Foreskin keratinocyte (primary cell): Measurements from ENCODE around the genes TCF7 and PCBD2.

- RAMPAGE, total RNA: no peak
These were observed 52.3 kb downstream of the HSPA4 start for GRCh38 chr5:133104079-133104552.

- RAMPAGE, total RNA: no peak
These were observed 48.9 kb upstream of the VDAC1 start for GRCh38 chr5:134053647-134054133.

- RAMPAGE, total RNA: no peak
These were observed at the start of gene TCF7 for GRCh38 chr5:134114124-134115092. Gene TCF7, plus strand, starts transcription at chr5:134114681.

DNA sequence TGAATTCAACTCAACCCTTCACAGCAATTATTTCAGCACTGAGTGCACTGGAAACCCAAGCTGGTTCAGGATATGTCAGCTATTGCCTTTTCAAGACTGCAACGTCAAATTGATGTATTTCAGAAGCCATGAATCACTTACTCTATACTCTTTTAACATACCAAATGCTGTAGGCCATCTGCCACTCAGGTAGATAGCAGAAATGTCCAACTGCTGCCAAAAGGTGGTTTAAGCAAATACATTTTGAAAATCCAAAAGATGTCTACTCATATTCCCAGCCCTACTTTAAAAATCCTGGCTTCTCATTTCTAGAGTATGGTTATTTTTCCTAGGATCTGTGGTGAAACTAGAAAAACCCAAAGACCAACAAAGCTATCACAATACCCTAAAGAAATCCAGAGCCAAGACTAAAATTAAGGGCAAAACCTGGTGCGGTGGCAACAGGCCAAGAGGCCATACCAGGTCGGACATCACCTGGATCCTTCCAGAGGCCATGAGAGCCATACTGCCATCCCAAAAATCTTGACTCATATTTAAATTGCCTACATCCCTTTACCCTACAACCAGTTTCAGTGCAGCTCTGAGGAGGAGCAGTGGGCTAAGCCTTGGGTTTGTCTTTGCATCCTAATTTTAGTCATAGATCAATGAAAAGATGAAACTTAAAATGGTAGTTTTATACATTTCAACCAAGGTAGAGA lies 14.4 kb upstream of the SKP1 start:
- RAMPAGE, total RNA: no peak

DNA sequence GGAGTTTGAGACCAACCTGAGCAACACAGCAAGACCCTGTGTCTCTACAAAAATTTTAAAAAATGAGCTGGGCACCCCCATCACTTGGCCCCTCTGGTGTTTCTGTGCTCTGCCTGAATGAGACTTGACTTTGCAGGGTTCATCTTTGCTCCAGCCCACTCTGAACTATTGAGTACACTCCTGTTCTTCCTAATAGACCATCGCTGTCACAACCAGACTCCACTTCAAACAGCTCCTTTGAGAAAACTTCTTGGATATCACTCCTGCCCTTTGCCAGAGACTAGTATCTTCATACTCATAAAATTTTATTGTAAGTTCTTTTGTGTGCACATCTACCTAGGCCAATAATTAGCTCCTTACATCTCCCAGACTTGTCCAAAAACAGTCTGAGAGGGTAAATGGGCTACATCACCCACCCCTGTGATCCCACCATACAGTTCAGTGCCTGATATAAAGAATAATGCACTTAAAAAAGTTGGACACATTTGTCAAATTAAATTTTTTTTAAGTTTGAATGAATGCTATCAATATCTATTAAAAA lies 24.5 kb upstream of the SKP1 start:
- RAMPAGE, total RNA: no peak

- RAMPAGE, total RNA: no peak
These were observed 22.7 kb downstream of the PPP2CA start for GRCh38 chr5:134202832-134203922.

DNA sequence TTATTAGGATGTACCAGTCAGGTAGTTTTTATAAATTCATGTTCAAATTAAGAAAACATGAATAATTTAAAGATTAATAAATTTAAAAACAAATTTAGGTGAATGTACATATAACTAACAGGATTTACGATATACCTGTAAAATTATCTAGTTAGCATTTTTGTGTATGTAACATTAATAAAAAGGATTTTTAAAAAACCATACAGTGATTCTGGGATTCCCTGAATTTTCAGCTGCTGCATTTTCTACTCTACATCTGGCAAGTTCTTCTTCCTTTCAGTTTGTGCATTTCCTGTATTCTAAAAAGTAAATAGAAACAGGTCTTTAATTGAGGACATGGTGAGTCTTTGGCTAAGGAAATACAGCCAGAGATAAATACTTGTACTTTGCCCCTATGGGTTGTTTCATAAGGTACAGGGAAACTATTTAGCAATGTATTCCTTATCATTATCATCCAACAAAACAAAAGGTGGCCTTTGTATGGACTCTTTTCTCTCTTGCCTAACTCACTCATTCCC lies 67.5 kb downstream of the CDKL3 start:
- RAMPAGE, total RNA: no peak

- RAMPAGE, total RNA: no peak
These were observed 16.3 kb downstream of the JADE2 start for GRCh38 chr5:134541780-134542127.

GRCh38 chr5:134555785-134556442 lies 30.4 kb downstream of the JADE2 start:
- RAMPAGE, total RNA: no peak

DNA sequence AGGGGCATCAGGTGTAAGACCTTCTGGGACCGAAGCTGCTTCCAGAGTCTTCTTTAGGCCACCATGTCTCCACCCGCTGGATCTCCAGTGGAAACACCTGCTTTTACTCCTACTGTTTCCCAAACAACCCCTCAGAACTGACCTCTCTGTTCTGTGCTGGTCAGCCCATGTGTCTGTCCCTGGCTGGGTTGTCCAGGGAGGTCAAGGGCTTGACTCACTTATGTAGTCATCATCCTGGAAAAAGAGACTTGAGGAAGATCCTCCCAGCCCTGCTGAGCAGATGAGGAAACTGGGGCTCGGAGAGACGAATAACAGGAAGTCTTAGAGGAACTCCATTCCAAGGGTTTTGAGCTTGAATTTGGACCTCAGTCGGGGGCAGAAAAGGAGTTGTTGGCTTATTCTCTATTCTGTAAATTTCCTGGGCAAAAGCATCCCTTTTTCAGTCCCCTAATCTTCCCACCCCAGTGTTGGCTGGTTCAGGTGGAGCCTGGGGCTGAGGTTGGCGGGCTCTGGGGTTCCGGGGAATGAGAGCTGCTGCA lies 42.6 kb downstream of the JADE2 start:
- RAMPAGE, total RNA: no peak

DNA sequence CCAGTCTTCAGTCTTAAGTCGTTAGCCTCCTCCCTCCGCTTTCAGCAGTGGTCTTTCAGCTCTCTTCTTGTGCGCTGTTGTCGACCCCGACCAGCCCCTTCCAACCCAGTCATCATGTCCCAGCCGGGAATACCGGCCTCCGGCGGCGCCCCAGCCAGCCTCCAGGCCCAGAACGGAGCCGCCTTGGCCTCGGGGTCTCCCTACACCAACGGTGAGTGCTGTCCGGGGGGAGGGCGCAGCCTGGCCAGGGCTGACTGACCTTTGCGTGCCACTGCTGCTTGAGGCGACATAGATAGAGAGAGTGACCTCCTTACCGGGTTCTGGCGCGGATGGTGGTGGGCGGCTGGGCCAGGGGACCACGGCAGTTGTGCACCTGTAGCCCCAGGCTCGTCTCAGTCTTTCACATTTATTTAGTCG lies 386 bp downstream of the SEC24A start:
- RAMPAGE, total RNA: no peak

DNA sequence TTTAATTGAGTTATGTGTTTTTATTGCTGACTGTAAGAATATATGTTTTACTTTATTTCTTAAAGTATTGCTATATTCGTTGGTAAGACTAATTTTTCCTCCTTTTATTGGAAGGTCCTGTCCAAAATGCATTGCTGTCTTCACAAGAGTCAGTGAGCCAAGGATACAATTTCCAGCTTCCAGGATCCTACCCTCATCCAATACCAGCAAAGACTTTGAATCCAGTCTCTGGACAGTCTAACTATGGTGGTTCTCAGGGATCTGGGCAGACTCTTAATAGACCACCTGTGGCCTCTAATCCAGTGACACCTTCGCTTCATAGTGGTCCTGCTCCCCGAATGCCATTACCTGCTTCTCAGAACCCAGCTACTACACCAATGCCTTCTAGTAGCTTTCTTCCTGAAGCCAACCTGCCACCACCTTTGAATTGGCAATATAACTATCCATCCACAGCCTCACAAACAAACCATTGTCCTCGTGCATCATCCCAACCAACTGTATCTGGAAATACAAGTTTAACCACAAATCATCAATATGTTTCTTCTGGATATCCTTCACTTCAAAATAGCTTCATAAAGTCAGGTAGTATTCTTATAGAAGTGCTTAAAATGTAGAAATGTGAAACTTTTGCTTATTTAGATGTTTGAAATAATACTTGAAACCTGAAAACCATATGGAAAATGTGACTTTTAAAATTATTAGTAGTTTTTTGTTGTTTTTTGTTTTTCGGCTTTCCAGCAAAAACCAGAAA lies 12.6 kb downstream of the SEC24A start:
- RAMPAGE, total RNA: no peak

GRCh38 chr5:134874893-134875544 lies 848 bp downstream of the TXNDC15 start:
- RAMPAGE, total RNA: no peak

DNA sequence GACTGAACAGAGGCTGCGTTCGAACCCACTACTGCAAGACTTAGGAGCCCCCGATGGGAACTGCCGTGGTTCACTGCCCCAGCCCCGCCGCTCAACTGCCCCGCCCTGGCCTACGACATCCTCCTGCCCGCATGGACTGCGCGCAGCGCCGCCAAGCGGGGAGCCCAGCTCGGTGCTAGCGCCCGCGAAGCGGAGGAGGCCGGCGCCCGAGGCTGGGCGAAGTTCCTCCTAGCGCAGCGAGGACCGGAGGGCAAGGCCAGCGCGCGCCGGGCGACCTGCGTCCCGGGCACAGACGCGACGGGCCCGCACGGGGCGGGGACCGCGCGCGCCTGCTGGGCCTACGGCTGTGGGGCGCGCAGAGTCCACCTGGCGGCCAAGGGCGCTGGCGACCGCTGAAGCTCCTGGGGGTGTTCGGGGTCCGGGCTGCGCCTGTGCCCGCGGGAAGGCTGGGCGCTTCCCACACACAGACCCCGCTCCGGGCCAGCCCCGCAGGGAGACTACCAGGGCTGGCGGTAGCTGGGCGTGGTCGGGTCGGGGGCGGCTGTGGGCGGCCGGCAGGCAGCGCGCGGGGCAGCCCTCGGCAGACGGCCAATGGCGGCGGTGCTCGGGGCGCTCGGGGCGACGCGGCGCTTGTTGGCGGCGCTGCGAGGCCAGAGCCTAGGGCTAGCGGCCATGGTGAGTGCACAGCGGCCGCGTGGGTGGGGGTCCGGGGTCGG lies at the start of gene PCBD2:
Gene PCBD2, plus strand, starts transcription at position 583 of the 716 bp plus-strand sequence.
- RAMPAGE, total RNA: no peak

- RAMPAGE, total RNA: no peak
These were observed 8.9 kb downstream of the PITX1 start for GRCh38 chr5:135025074-135025630.

- RAMPAGE, total RNA: no peak
These were observed 19.3 kb upstream of the PITX1 start for GRCh38 chr5:135053288-135053733.

GRCh38 chr5:135116038-135116588 lies 82.1 kb upstream of the PITX1 start:
- RAMPAGE, total RNA: no peak

DNA sequence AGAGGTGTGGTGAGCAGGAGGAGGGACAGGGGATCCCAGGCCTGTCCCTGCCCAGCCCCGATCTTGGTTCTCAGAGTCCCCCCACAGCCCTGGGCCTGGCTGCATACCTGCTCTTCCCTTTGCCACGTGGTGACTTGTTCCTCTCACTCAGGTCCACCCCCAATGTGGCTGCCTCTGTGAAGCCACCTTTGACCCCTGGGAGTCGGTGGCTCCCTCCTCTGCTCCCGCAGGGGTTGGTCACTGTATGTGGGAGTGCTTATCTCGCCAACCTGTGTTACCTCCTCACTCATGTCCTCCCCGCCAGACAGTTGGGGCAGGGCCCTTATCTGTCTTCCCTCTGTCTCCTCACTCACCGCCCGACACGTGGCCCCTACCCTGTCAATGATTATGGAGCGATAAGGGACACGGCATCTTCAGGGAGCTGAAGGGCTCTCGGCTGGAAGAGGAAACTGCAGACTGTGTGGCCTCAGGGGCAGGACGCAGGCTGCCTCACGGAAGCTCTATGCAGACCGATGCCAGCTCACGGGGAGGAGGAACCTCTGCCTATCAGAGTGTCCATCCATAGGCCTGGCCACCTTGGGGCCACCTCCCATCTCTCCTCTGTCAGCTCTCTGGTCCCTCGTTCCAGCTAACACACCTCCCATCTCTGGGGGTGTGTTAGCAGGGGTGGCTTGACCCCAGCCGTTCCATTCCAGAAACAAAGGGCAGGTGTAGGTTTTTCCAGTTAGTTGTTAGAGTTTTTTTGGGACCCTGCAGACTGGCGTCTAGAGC lies 100.1 kb upstream of the PITX1 start:
- RAMPAGE, total RNA: no peak

DNA sequence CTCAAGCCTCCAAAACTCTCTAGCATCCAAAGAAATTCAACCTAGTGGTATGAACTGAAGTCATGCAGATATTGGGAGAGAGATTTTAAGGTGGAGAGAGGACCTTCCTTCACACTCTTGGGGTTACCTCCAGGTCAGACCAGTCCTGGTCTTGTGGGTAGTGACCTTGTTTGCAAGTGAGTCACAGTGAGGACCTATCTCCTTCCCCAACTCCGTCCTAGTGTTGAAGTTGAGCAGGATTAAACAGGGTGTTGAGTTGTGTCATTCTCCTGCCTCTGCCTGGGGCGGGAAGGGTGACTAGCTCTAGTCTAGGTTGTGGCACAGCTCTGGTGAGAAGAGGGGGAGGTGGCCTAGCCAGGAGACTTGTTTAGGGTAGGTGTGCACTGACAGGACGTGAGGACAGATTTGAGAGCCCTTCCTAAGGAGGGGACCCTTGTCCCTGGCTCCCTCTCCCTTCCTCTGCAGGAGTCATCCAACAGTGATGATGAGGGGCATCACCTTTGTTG lies 119.6 kb upstream of the PITX1 start:
- RAMPAGE, total RNA: no peak

GRCh38 chr5:135263335-135263671 lies 135.7 kb downstream of the MACROH2A1 start:
- RAMPAGE, total RNA: no peak